Melanocyte of skin (primary cell): Measurements from ENCODE around the genes RPL13 and SPATA2L.

DNA sequence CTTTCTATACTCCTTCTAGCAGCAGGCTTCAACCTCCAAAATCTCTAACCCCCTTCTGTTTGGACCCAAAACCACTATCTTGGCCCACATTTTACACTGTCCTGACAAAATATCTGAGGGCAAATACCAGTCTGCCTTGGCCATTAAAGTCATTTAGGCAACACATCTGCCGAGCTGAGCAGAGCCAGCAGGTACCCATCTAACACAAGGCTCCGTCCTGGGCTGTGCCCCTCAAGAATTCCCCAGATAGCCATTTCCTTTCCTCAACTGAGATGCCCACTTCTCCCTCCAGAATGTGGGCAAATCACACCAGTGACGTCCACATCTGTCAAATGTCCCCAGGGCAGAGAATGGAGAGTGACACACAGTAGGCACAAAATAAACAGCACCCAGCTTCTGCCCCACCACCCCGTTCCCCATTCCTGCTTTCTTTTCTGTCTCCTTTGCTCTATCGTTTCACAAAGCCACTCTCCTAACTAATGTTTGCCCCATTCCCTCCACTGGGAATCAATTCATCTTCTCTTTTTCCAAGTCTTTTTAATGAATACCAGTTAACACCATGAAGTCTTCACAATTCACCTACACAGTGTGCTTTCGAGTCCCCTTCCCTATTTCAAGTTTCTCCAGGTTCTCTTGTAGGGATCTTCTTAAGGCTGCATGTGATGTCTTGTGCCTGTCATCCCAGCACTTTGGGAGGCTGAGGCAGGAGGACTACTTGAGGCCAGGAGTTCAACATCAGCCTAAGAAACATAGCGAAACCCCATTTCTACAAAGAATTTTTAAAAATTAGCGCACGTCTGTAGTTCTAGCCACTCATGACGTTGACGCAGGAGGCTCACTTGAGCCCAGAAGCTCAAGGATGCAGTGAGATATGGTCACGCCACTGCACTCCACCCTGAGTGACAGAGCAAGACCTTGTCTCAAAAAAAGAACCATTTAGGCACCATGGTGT, 9.4 kb downstream of the ANKRD11 start:
- CAGE, long polyA plus RNA, 2 experiments, result no peak in any of the 2 experiments

- CAGE, long polyA plus RNA, 2 experiments, result no peak in any of the 2 experiments
Measured at GRCh38 chr16:89530512-89530993, 22.4 kb downstream of the SPG7 start.

DNA sequence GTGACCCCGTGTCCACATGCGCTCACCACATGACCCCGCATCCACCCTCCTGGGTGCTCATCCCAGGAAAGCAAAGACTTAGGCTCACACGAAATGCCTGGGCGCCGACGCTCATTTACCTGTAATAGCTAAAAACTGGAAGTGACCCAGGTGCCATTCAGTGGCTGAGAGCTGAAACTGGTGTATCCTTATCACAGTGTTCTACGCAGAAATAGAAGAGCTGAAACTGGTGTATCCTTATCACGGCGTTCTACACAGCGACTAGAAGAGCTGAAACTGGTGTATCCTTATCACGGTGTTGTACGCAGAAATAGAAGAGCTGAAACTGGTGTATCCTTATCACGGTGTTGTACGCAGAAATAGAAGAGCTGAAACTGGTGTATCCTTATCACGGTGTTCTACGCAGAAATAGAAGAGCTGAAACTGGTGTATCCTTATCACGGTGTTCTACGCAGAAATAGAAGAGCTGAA, 19.7 kb upstream of the RPL13 start:
- CAGE, long polyA plus RNA, 2 experiments, result no peak in any of the 2 experiments

DNA sequence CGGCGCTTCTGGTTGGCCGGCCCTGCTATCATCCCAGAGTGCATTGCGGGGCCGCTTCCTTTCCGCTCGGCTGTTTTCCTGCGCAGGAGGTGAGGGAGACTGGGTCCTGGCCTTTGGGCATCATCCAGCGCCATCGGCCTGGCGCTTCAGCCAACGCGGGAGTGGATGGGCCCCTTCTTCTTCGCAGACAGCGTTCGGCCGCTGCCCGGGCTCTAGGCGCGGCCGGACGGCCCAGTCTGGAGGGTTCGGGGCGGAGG, at the start of gene RPL13:
Gene RPL13 (plus strand): TSS at position 59 of the 257 bp plus-strand sequence.
- CAGE, long polyA plus RNA, 2 experiments, result start-site peak on the plus strand in 1 of 2 experiments, centred at position 68 of the sequence, 126 to 1,642 reads per replicate

DNA sequence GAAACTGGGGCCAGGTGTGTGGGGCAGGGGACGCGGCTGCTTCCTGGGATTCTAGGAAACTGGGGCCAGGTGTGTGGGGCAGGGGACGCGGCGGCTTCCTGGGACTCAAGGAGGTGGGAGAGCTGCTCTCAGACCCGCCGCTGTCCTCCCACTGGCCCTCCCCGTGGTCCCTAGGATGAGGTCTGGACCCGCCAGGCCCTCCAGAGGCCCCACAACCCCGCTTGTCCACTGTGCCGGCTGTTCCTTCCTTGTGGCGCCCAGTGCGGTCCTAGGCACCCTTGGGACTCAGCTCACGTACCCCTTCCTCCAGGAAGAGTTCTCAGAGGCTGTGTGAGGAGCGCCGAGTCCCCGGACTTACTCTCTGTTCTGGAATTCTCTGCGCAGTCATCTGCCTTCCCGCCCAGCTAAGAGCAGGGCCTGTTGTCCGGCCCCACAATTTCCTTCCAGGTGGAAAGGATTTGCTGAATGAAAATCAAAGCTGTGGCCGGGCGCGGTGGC, 638 bp downstream of the DPEP1 start:
- CAGE, long polyA plus RNA, 2 experiments, result no peak in any of the 2 experiments

DNA sequence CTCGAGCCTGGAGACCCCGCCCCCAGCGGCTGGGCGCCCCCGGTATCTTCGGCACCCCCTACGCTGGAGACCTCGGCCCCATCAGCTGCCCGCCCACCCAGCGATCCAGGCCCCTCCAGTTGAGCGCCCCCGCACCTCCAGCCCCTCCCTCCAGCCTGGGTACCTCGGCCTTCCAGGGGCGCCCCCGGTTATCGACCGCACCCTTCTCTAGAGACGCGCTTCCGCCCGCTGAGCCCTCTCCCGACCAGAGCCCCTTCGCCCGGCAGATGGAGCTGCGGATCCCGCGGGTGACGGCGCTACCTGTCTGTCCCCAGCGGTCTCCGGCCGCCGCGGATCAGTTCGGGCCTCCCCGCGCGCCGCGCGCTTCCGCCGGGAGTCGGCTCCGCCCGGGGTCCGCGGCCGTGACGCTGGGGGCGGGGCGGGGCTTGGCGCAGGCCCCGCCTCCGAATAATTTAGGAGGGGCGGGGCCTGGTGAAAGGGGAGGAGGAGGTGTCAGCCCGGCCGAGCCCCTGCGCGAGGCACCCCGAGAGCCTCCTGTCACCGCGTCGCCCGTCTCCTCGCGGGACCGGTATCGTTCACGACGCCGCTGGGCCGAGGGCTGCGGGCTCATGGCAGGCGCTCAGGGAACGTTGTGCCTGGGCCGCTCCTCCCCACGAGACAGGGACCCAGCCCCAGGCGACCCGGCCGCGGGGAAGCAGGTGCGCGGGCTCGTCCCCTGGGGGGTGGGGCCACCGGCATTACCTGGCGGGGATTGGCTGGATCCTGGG, at the start of gene SPATA2L:
Gene SPATA2L (minus strand): TSS at position 378 of the 767 bp plus-strand sequence.
- CAGE, long polyA plus RNA, 2 experiments, result no peak in any of the 2 experiments

- CAGE, long polyA plus RNA, 2 experiments, result no peak in any of the 2 experiments
Measured at GRCh38 chr16:89702095-89702384, 535 bp upstream of the SPATA2L start.

- CAGE, long polyA plus RNA, 2 experiments, result no peak in any of the 2 experiments
Measured at GRCh38 chr16:89716738-89717666, 3.7 kb downstream of the VPS9D1 start.

DNA sequence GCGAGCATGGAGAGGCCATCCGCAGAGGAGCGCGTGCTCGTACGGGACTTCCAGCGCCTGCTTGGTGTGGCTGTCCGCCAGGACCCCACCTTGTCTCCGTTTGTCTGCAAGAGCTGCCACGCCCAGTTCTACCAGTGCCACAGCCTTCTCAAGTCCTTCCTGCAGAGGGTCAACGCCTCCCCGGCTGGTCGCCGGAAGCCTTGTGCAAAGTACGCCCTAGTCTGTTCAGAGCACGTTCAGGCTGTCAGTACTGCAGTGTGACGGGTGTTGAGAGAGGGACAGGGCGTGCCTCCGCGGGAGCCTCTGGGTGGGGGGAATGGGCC, 1.2 kb downstream of the ZNF276 start:
- CAGE, long polyA plus RNA, 2 experiments, result no peak in any of the 2 experiments

- CAGE, long polyA plus RNA, 2 experiments, result no peak in any of the 2 experiments
Measured at GRCh38 chr16:89827001-89827570, 1.2 kb upstream of the SPIRE2 start.

DNA sequence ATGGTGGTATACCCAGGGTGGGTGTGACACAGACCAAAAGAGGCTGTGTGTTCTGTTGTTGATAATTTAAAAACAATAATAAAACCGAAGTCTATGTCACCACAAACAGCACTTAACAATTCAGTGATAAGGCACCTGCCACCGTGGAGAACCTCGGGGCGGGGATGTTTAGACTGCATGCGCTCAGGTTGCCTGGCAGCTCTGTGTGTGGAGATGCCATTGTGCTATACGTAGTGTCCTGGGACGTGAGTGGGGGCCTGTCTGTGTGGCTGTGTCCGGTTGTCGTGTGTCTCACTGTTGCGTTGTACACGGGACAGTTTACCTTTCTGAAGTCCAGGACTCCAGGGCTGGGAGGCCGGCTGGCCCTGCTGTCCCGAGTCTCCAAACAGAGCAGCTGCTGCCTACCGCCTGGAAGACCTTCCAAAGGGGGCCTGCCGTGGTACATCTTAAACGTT, 18.8 kb downstream of the SPIRE2 start:
- CAGE, long polyA plus RNA, 2 experiments, result no peak in any of the 2 experiments

DNA sequence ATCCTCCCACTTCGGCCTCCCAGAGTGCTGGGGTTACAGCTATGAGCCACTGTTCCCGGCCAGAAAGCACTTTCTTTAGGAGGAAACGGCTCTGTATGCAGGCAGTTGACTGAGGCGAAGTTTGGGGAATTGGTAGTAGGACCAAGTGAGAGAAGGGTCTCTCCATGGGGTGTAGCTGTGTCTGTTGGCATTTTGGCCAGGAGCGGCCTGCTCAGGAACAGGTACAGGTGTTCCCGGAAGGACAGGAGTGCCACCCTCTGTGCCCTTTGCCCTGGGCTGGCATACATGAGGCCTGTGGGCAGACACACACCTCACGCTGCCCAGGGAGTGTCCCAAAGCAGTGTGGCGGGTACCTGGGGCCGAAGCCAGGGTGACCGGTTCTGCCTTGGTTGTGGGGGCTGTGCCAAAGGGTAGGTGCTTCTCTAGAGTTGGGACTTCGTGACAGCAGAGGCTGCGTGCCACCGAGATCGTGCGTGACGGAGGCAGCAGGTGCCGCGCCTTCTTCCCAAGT, 20.1 kb upstream of the TCF25 start:
- CAGE, long polyA plus RNA, 2 experiments, result no peak in any of the 2 experiments

- CAGE, long polyA plus RNA, 2 experiments, result no peak in any of the 2 experiments
Measured at GRCh38 chr16:89854239-89854661, 19.1 kb upstream of the TCF25 start.

DNA sequence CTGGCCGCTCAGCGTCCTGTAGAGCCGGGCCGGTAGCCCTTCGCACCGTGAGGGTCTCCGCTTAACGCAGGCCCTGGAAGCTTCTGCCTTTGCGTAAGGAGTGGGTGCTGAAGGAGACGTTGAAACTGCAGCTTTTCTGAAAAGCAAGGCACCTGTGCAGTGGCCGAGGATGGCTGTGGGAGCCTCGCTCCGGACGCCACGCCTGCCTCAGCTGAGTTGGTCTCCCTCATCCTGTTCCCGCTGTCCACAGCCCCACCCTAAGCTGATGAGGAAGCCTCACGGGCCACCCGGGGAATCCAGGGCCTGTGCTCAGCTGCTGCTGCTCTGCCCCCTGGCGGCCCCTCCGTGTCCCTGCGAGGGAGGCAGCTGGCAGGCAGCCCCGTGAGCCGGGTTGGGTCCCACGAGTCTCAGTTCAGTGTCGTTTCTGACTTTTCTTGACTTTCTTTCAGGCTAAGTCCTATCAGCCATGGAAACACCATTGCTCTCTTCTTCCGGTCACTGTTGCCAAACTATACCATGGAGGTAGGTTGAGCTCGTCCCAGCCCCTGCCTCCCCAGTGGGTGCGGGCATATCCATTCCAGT, 8.4 kb upstream of the MC1R start:
- CAGE, long polyA plus RNA, 2 experiments, result no peak in any of the 2 experiments

GRCh38 chr16:89935900-89936166, 12.7 kb downstream of the TUBB3 start:
- CAGE, long polyA plus RNA, 2 experiments, result no peak in any of the 2 experiments

DNA sequence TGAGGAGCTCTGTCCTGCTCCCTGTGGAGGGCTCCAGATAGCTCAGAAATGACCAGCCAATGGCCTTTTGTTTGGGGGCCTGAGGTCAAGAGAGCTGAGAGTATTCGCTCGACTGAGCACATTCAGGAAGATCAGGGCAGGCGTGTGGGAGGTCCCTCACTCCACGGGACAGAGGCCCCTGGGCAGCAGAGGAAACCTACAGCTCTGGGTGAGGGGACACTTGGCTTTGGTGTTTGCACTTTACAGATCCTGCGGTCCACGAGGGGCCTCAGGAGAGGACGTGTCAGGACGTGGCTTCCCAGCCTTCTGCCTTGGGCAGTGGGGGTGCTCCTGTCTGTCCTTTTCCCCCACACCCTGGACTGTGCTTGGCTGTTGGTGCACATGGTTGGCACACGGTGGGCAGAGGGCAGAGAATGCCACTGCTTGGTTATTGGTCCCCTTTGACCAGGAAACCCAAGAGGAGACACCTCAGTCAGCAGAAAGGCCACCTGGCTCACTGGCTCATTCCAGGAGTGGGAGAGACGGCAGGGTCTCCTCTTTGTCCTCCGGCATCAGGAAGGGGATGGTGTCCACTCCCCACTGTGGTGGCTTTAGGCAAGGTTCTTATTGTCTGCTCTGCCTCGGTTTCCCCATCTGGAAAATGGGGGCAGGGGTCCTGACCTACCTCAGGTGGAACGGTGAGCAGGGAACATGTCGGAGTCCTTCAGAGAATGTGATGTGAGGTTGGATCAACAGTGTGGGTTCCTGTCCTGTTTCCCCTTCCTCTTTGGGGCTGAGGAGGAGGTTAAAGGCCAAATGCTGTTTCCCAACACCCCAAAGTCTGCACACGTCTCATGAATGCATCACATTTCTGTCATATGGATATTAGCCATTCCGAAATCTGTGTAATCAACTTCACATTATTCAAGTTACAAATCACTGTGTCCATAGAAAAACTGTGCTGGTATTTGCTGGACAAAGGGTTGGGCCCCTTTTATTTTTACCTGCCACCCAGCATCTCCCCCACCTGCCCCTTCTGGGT, 18.6 kb downstream of the DEF8 start:
- CAGE, long polyA plus RNA, 2 experiments, result no peak in any of the 2 experiments

DNA sequence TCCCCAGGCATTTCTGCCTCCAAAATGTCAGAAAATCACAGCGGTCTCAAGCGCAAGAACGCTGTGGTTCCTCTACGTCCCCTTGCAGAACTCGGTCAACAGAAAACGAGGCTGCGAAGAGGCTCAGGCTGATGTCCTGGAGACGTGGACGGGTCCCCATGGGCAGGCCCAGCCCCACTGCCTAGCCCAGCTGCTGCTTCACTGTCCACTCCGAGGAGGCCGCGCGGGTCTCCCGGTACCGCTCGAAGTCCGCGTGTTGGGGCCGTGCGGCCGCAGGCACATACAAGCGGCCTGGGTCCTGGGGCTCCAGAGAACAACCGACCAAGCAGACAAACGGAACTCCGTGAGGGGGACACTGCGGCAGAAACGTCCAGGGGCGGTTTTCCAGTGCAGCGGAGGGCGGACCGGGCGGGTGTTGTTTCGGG, 23.4 kb downstream of the DEF8 start:
- CAGE, long polyA plus RNA, 2 experiments, result no peak in any of the 2 experiments